Bronchus fibroblast of lung (primary cell): ENCODE results near the genes UNC79 and SERPINA1.

GRCh38 chr14:93185420-93185898 is 342 bp downstream of the LYSET start:
- RAMPAGE, long total RNA: no peak

GRCh38 chr14:93186537-93186924 is 1.4 kb downstream of the LYSET start:
- RAMPAGE, long total RNA: no peak

- RAMPAGE, long total RNA: no peak
These were observed 11.4 kb downstream of the UBR7 start for GRCh38 chr14:93218341-93218926.

DNA sequence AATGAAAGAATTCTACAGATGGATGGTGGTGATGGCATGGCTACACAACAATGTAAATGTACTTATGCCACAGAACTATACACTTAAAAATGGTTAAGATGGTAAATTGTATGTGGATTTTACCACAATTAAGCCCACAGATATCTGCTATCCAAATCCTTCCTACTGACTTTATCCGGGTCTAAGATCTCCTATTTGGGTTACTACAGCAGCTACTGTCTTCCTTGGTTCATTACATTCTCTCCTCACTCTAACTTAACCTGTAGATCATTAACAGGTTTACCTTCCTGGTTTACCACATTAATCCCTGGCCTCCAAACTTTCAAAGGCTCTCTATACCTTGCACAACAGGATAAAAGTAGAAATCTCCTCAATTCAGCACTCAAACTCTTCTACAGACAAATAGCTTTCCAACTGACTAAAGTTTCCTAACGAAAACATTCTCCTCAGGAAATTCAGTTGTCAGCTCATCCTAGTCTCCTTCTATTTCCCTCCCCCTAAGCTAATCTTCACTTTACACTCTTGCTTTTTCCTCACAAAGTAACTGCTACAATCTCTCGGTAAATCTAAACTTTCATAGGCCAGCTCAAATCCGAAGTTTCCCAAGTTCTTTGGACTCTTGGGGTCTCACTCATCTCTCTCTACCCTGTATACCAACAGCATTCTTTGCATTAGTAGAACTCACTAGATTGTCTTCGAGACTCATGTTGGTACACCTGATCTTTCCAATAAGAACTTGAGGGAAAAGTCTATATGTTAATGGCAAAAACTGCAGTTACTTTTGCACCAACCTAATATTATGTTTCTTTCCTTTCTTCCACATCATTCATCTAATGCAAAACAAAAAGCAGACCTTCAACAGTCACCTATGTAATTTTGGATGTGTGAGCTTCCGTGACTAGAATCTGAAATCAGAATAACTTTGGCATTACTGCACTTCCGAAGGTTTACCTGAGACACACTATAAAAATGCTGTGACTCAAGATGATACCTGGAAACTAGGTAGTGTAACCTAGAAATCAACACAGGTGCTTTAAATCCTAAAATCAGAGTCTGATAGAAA is 2.7 kb downstream of the BTBD7 start:
- RAMPAGE, long total RNA: no peak

GRCh38 chr14:93430107-93431055 is at the start of gene UNC79:
Gene UNC79, plus strand, starts transcription at chr14:93430939.
- RAMPAGE, long total RNA: no peak

- RAMPAGE, long total RNA: no peak
These were observed 548 bp downstream of the UNC79 start for GRCh38 chr14:93431341-93431632.

DNA sequence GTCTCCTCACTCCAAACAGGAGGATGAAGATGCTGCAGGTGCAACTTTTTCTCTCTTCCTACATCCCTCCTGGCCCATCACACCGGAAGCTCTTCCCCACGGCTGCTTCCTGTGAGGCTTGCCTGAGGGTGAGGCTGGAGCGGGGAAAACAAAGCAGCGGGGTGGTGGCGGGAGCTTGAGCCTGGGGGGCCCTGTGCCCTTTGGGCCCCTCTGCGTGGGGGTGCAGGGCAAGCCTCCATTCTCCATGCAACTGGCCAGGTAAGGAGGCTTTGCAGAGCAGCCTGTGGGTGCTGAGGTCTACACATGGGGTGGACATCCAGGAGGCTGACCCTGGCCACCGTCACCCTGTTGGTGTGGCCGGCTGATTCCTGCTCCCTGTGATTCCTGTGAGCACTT is 70.7 kb downstream of the PRIMA1 start:
- RAMPAGE, long total RNA: no peak

GRCh38 chr14:93965336-93965653 is 11.1 kb downstream of the ASB2 start:
- RAMPAGE, long total RNA: no peak

- RAMPAGE, long total RNA: no peak
These were observed 4.0 kb downstream of the CCDC197 start for GRCh38 chr14:94001064-94001470.

DNA sequence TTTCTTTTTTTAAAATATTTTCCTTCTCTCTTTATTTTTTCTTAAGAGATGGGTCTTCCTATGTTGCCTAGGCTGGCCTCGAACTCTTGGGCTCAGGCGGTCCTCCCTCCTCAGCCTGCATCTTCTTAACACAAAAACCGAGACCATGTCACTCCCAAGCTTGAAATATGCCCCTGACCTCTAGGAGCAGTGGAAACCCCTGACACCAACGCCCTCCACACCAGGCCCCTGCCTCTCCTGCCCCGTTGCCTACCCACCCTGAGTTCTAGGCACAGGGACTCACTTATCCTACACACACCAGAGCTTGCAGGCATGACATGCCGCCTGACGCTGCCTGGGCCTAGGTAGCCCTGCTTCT is 15.3 kb downstream of the OTUB2 start:
- RAMPAGE, long total RNA: no peak

- RAMPAGE, long total RNA: no peak
These were observed 19.4 kb downstream of the OTUB2 start for GRCh38 chr14:94045455-94046017.

DNA sequence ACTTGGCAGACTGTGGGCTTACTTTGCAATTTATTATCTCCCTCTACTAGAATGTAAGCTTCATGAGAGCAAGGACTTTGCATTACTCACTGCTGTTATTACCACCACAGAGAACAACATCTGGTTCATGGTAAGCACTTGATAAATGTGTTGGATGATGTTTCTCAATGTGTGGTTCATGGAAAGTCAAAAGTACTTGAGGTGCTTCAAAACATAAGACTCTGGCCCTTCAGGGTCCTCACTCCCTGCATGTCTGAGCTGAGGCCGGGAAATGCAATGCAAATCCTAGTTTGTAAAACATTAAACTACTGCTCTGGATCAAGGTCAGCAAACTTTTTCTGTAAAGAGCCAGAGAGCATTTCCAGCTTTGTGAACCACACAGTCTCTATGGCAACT is 22.5 kb downstream of the DDX24 start:
- RAMPAGE, long total RNA: no peak

DNA sequence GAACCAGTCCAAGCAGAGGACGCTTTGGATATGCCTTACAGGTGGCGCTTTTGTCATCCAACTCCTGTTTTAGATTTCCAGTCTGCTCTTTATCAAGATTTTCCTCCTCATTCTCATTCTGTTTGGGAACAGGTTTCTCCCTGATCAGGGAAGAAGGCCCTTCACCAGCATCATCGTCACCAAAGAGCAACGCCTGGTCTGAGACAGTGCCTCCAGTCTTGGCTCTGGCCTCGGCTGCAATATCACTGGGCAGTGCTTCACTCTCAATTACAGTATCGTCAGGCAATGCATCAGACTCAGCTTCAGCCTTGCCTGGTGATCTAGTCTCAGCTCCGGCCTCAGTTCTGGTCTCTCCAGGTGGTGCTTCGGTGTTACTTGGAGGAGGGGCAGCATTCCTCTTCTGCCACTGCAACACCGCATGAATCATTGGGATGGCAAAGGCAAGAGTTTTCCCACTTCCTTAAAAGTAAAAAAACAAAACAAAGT is 18.8 kb downstream of the DDX24 start:
- RAMPAGE, long total RNA: no peak

DNA sequence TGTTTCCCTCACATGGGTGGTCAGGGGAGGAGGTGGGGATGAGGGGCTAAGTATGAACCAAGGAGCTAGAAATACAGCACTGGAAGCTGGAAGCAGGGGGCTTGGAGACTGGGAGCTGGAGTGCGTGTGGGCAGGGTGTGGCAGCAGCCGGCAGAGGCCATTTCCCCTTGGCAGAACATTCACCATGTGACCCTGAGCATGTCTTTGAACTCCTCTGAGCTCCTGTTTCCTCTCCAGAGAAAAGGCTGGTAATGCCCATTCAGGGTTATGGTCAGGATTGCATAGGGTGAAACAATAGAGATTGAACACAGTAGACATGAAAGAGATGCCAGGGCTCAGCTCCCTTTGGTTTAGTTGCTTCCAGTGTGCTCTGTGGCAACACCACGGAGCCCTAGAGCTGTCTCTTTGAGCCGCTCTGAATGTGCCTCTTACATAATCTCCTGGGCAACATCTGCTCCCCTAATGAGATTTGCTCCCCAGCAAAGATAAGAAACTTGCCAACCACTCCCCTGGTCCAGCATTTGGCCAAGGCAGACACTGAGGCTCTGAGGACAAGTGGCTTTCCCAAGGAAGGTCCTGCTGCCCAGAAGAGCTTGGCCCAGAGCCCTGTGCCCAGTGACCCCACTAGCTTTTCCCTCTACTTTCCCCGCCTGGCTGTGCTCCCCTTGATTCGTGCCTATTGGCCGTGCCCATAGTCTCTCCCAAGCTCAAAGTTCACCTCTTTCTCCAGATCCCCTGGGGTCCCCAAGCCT is 14.3 kb downstream of the IFI27L2 start:
- RAMPAGE, long total RNA: no peak

DNA sequence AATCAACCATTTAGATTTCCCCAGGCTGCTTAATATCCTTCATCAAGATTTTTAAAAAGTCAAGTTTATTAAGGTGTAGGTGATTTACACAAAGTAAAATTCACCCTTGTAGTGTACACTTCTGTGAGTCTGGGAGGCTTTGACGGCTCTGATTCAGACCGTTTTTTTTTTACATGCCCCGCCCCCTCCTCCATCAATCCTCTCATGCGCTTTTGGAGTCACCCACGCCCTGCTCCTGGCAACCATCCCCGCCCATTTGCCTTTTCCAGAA is 632 bp upstream of the IFI27L2 start:
- RAMPAGE, long total RNA: no peak

DNA sequence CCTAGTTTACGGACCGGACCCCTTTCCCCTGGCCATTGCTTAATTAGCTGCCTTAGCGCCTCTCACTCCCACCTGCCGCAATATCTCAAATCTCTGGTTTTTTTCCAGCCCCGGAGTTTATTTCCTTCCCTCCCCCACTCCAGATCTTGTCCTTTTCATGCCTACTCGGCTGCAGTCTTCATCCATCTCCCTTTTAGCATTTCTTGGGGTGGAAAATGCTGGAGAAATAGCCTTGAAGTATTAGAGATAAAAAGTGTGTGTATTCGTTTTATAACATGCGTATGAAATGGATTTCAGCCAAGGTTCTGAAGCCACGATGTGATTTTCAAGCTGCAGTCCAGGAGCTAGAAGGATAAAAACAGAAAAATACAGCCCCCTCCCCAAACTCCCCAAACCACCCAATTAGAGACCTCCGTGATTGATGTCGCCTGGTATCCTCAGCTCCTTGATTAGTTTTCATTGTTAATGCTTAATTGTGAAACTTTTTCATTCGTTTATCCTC is 1.4 kb downstream of the PPP4R4 start:
- RAMPAGE, long total RNA: no peak

DNA sequence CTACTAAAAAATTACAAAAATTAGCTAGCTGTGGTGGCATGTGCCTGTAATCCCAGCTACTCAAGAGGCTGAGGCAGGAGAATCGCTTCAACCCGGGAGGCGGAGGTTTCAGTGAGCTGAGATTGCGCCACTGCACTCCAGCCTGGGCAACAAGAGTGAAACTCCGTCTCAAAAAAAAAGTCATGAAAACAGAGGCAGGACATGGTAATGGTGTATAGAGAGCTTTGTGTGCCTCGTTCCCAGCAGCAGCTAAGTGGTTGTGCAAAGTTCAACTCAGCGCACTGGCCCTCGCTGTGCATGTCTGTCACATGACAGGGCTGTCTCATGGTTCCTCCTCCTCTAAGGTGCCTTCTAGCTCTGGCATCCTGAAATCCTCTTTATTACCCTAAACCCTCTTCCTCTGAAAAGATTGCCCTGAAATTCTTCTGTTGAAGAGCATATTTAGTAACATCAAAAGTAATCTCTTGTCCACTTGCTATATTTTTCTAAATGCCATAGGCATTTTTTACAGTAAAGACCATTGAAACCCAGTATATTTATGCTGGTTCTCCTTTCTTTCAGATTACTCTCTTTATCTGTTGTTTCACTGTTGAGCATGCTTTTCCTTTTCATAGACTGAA is 15.8 kb downstream of the SERPINA10 start:
- RAMPAGE, long total RNA: no peak

DNA sequence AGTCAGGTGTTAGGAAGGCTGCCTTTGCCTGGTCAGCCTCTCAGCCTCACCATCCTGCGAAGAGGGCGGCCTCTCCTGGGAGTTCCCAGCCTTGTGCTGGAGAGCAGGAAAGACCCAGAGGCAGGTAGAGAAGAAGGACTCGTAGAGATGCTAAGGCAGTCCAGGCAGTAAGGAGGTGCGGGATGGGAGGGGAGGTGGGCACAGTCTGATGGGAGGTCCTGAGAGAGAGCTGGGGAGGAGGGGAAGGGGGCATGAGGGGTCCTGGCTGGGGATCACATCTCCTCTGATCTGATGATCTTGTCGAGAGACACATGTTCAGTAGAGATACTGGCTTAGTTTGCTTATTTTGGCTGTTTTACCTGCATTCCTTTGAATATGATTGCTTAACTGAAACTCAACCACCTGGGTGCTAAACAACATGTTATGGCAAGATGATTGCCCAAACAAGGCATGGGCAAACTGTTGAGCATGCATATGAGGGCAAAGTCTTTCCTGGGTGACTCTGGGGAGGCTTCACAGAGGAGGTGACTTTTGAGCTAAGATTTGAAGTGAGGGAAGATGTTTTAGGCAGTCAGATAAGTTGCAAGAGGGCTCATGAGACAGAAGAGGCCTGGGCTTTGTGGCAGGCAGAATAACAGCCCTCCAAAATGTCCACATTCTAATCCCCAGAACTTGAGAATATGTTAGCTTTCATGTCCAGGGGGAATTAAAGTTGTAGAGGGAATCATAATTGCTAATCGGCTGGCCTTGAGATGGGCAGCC is 10.3 kb downstream of the SERPINA6 start:
- RAMPAGE, long total RNA: no peak

DNA sequence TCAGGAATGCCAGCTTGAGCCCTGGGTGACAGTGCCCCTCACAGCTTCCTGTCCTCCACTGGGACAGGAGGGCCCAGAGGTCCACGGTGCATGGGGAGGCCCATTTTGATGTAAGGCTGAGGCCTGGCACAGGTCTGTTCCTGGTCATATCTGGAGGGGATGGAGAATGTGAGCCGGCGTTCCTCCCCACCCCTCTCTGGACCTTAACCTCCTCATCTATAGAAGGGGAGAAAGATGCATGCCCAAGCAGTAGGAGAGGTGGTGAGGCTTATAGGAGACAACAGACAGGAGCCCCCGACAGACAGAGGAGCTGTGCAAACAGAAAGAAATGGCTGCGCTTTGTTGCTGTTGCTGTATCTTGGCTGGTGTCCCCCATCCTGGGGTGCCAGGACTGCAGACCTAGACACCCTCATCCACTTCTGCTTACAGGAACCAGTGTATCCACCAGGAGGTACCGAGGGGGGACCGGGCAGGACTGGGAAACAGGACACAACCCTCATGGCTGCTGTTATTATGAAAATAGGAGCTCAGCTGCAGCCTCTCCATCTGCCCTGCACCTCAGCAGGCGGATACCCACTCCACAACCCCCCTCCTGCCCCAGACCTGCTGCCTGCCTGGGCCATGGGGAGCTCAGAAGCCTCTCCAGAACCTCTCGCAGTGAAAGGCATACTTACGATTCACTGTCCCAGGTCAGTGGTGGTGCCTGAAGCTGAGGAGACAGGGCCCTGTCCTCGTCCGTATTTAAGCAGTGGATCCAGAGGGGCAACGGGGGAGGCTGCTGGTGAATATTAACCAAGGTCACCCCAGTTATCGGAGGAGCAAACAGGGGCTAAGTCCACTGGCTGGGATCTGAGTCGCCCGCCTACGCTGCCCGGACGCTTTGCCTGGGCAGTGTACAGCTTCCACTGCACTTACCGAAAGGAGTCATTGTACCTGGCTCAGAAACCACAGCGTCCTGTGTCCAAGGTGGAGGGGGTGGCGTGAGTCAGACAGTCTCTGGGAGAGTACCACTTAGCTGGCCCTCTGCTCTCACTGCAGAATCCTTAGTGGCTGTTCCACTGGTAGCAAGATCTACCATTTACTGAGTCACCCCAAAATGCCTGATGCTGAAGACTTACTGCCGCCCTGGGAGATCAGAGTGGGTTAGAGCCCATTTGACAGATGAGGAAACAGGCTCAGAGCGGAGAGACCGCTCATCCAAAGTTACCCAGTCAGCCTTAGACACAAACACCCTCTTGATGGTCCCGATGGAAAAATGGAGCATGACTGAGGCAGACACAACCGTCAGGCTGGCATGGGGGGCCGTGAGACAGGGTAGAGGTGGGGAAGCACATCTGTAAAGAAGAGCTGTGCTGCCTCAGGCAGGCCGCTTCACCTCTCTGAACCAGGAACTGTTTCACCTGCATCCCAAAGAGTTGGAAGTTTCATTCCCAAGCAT is at the start of gene SERPINA1:
Gene SERPINA1, minus strand, starts transcription at position 717 of the 1,438 bp plus-strand sequence.
- RAMPAGE, long total RNA: no peak

DNA sequence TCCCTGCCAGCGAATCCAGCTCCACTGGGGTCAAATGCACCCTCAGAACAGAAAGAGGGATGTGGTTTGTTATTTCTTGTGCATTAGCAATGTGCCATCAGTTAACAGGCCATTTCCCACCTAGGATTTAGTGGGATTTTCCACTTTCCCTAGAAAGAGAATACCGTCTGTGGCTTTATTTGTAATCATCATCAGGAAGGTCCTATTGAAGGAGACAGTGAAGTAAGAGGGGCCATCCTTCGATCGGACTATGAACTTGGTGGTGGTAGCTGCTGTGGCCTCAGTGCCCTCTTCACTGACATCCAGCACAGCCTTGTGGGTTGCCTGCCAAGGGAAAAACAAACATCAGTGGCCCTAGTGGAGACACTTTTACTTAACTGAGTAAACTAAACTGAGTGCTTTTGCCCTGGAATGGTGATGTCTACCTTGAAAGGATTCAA is 10.4 kb upstream of the SERPINA11 start:
- RAMPAGE, long total RNA: no peak